Urinary bladder (tissue), 3 donors: ENCODE results near the gene ERCC6L.

DNA sequence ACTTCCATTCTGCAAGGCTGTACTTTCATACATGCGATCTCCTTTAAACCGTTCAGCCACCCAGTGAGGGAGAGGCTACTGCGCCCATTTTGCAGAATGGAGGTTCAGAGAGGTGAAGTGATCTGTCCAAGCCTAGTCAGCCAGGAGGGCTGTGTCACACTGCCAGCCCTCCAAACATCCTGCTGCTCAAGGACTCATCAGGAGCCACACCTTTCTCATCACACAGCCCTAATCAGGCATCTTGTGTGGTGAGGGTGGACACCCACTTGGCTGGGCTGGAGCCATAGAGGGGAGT, 5.3 kb upstream of the CXCR3 start:
- PRO-cap: no peak
- RAMPAGE, long total RNA: no peak

GRCh38 chrX:72079487-72080441, 101.8 kb upstream of the PIN4 start:
- PRO-cap: bidirectional peak, plus-strand start at chrX:72079763, minus-strand start at chrX:72079644
- RAMPAGE, long total RNA: no peak

- PRO-cap: bidirectional peak, plus-strand start at chrX:72131769, minus-strand start at chrX:72131650; bidirectional peak, plus-strand start at chrX:72132087, minus-strand start at chrX:72131923
- RAMPAGE, long total RNA: no peak
Measured at GRCh38 chrX:72131442-72132328, 49.9 kb upstream of the PIN4 start.

DNA sequence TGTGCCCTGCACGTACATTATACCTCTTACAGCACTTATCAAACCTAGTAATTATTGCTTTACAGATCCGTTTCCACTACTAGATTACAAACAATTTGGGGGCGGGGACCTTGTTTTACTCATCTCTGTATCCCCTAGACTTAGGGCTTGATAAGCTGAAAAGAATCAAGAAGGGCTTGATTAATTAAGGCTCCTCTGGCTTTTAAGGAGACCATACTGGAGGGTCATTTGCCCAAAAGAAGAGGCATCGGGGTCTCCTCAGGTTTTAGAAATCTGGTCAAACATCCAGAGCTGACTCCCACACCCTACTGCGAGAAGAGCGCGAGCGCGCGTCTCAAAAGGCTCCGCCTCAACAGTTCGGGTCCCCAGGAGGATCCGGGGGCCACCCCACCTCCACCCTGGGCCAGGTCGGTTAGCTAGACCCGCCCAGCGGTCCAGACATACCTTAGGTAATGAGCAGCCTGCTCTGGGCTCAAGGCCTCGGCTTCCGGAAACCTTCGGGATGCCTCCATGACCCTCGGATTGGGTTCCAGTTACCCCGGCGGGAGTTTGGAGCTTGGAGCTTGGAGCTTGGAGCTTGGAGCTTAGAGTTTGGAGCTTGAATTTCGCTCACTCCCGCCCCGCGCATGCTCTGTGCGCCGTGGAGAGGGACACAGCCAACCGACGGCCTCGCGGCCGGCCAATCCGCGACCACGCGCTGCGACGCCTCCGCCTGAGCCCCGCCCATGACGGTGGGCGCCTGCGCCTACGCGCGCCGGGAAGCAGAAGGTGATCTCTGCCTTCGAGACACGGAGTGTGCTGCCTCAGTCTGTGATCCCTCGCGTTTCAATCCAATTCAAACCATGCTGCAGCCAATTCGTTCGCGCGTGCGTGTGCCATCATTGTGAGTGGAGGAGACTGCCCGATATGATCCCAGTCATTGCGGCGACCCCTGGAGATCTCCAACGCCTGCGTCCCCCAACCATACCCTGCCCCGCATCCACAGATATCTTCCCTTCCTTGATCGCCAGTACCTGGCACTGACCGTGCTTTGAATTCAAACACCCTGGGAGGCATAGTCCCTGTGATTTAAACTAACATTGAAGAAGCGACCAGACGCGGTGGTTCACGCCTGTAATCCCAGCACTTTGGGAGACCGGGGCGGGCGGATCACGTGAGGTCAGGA, at the start of gene ERCC6L:
TSS of gene ERCC6L (minus strand) at position 628 of the 1,165 bp plus-strand sequence.
- PRO-cap: unidirectional peak, plus-strand start at position 757 of the sequence
- RAMPAGE, long total RNA: start-site peak on the minus strand centred at position 613 of the sequence, 55 bp wide, 14 and 17 reads in 2 replicates

DNA sequence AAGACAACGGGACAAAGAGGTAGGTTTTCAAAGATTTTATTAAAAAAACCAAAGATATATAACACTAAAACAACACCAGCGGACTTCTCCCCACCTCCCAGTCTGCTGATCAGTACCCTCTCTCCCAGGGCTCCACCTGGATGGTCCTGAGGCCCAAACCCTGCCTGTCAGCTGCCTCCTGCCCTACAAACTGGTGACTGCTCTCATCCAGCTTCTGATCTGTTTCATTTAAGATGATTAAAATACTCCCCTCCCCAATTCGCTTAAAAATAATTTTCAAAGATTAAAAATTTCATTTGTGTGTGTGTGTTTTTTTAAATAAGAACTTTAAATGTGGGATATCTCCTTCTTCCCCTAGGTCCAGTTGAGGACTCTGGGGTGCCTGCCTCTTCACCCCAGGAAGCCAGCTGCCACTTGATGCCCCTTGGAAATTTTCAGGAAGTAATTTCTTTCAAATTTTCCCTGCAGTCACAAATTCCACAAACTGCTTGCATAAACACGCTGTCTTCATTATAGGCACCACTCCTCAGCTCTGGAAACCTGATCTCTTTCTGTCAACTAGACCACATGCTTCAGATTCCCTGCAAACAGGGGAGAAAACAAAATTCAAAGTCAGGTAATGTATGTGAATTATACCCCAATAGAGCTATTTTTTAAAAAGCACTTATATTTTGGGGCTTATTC, 23.9 kb upstream of the CITED1 start:
- PRO-cap: no peak
- RAMPAGE, long total RNA: no peak

DNA sequence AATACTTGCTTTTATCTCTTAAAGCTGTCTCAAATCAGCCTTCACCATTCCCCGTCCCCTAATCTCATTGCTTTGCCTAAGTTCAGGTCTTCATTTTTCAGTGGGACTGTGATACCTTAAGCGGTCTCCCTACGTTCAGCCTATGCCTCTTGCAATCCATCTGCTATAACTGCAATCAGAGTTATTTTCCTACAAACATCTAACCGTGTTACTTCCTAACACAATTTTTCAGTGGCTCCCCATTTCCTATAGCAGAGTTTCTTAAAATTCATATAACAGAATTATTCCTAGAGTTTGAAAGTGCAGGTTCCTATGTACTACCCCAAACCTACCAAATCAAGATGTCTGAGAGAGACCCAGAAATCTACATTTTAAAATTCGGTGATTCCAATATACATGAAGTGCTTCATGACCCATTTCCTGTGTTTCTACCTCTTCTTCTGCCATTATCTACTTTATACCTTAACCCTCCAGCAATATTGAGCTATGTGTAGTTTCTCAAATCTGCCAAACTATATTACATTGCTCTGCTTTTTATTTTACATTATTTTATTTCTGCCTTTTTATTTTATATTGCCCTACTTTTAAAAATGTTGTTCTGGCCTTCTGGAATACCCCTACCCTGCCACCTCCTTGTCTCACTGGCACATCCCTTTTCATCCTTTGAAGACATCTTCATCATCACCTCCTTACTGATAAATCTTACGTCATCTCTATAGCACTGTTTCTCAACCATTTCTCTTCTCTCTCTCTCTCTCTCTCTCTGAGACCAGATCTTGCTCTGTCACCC, 24.5 kb downstream of the HDAC8 start:
- PRO-cap: no peak
- RAMPAGE, long total RNA: no peak

DNA sequence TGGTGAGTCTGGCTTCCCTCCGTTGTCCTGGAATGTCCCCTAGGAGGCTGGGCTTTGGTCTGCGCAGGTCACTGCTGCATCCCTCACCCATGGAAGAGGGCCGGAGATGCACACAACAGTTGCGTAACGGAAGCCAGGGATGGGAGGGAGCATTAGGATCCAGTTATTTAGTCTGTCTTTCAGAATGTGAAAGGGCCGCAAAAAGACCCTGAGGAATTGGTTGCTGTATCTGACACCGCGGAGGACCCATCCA, 260 bp downstream of the FAM236C start:
- PRO-cap: no peak
- RAMPAGE, long total RNA: no peak

DNA sequence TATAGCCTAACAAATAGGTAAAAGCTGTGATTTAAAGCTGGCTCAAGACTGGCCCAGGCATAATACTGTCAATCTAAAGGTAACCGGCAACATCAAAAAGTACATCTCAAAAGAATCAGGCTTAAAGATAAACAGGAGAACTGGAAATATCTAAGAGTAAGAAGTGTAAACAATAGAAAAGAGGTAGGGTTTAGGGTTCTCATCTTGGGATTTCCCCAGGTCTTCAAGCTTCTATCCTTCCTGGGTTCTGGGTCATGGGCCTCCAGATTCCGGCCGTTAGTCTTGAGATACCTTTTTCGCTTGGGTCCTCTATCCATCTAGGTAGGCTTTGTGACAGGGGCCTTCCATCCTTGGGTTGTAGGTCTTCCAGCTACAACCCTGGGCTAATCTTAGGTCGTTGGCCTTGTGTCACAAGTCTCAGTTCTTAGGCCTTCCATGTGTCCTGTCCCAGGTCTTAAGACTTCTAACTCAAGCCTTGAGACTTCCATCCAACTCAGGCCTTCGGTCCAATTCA, 263.5 kb downstream of the CHIC1 start:
- PRO-cap: no peak
- RAMPAGE, long total RNA: no peak

DNA sequence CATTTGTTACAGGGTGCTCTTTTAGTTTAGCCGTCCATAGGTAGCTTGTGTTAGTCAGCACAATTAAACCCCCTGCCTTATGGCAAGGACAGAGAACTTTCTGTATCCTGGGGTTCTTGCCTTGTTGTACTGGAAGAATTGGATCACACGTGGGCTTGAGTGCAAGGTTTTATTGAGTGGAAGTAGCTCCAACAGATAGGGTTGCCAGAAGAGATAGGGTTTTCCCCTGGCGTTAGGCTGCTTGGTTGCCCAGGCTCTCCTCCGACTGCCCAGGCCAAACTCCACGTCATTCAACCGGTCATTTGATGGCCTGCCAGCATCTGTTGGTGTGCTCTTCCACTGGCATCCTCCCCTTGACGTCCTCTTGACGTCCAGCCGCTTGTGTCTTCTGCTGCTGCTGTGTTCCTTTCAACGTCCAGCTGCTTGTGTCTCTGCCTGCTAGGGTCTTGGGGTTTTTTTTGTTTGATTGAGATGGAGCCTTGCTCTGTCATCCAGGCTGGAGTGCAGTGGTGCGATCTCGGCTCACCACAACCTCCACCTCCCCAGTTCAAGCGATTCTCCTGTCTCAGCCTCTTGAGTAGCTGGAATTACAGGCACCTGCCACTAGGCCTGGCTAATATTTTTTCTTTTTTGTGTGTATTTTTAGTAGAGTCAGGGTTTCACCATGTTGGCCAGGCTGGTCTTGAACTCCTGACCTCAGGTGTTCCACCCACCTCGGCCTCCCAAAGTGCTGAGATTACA, 340.2 kb upstream of the ZCCHC13 start:
- PRO-cap: no peak
- RAMPAGE, long total RNA: no peak

DNA sequence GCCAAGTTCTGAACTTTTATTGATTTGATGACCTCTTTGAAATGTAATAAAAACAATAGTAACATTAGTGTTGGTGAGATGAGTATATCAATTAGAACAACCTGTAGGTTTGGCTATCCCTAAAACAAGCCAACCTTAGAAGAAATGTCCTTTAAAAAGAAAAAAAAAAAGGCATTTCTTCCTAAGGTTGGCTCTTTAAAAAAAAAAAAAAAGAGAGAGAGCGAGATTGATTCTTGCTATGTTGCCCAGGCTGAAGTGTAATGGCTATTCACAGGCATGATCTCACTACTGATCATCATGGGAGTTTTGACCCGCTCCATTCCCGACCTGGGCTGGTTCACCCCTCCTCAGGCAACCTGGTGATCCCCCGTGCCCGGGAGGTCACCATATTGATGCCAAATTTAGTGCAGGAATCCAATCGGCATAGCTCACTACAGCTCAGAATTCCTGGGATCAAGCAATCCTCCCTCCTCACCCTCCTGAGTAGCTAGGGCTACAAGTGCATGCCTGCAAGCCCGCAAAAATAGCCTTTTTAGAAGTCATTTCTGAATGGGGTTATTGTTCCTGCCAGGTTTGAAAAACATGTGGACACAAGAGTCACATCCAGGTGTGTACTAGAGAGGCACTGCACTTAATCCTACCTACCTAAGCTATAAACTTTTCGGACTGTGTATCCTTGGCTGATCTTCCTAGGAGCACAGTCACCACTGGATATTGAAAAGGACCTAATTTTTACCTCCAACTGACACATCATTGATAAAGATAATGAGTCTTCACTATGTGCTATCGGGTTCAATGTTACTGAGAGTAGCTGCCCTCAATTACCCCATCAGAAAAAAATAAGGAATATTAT, 61.4 kb upstream of the ZCCHC13 start:
- PRO-cap: no peak
- RAMPAGE, long total RNA: no peak

DNA sequence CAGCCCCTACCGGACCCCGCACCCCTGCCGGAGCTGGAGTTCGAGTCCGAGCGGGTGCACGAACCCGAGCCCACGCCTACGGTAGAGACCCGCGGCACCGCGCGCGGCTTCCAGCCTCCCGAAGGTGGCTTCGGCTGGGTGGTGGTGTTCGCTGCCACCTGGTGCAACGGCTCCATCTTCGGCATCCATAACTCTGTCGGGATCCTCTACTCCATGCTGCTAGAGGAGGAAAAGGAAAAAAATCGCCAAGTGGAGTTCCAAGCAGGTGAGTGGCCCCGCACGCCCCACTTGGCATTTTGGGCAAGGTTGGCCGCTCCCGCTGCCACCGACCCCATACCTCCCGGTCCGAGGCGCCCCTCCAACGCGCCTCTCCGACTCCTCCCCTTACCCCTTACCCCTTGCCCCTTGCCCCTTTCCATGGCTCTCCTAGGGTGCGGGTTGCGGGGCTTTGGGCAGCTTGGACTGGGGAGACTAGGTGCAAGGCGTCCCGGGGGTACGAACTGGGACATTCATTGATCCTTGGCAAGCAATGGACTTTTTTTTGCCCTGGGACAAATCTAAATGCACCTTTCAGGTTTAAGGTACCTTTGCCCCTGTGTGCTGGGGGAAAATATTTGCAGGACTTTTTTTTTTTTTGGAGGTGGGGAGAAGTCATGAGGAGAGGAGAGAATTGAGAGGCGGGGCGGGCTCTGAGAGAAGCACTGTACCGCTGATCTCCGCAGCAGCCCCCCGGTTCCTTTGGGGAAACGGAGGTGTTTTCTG, 691 bp downstream of the SLC16A2 start:
- PRO-cap: no peak
- RAMPAGE, long total RNA: no peak

GRCh38 chrX:74877393-74878248, 47.6 kb downstream of the NEXMIF start:
- PRO-cap: no peak
- RAMPAGE, long total RNA: no peak

- PRO-cap: no peak
- RAMPAGE, long total RNA: no peak
Measured at GRCh38 chrX:75522426-75522839, 404 bp downstream of the ZDHHC15 start.

DNA sequence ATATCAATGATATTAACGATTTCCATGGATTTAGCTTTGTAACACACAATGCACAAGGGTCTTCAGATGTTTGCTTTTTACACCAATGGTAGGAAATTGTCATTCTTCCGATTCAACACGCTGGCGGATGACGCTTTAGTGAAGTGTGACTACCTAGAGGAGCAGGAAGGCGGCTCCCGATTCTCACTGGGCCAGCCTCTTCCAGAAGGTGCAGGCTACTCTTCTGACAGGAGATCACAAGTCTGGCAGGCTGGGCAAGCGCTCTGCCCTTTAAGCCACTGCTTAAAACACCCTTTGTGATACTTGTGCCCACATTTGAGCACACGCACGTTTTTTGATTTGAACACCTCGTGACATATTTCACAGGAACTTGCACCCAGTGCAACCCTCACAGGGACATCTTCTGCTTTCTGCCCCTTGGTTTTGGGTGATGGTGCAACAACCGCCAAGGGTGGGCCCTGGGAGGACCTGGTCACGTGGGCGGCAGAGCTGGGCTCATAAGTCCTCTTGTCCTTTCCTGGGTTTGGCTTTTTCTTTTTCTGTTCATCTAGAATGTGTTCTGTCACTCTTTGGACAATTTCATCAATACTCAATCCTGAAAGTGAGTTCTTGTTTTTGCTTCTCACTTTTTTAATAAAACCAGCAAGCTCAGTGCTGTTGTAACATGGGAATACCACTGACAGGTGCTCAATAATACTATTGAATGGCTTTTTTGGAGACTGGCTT, 44.2 kb downstream of the MAGEE2 start:
- PRO-cap: no peak
- RAMPAGE, long total RNA: no peak

DNA sequence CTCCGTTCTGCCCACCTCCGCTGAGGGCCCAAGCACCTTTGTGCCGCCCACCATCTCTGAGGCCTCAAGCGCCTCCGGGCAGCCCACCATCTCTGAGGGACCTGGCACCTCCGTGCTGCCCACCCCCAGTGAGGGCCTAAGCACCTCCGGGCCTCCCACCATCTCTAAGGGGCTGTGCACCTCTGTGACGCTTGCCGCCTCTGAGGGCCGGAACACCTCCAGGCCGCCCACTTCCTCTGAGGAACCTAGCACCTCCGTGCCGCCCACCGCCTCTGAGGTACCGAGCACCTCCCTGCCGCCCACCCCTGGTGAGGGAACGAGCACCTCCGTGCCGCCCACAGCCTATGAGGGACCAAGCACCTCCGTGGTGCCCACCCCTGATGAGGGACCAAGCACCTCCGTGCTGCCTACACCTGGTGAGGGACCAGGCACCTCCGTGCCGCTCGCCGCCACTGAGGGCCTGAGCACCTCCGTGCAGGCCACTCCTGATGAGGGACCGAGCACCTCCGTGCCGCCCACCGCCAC, 680 bp downstream of the MAGEE1 start:
- PRO-cap: no peak
- RAMPAGE, long total RNA: no peak

GRCh38 chrX:76429855-76430664, 2.5 kb downstream of the MAGEE1 start:
- PRO-cap: no peak
- RAMPAGE, long total RNA: no peak

DNA sequence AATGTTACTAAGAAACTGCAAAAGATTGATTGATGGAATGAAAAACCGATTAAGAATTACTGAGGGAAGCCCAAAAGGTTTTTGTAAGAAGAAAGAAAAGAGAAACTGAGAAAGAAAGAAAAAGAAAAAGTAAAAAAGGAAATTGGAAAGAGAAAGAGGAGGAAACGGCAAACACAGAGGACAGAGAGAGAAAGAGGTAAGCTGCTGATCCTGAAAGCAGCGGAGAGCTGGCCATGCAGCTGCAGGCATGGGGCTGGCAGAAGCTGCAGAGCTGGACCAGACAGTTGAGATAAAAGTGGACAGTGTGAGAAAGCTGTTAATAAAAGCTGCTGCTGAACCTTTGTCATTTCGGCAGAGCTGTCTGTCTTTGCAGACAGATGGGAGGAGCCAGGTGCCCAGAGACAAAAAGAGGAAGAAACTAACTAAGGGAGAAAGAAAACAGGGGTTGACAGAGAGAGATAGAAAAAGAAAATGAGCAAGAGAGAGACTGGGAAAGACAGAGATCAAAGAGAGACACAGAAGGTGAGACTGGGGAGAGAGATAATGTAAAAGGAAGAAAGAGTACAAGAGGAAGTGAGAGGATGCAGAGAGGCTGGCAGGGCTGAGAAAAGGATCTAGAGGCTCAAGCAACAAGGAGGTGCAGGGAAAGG, 377.0 kb upstream of the FGF16 start:
- PRO-cap: no peak
- RAMPAGE, long total RNA: no peak

DNA sequence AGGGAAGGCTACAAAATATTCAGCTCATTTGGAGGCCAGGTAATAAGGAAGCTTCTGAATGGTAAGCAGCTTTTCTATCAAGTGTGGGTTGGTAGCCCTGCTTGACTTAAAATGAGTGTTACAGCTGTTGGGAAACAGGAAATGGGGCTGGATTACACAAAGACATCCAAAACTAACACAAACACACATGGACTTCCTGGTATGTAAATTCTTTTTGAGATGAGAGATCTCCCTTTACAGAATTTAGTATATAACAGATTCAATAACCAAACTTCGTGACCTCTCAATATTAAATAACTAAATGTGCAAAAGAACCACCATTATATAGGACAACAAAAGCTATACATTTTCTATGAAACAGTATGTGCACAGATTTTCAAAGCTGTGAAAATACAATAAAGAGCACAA, 58.1 kb downstream of the FGF16 start:
- PRO-cap: no peak
- RAMPAGE, long total RNA: no peak

DNA sequence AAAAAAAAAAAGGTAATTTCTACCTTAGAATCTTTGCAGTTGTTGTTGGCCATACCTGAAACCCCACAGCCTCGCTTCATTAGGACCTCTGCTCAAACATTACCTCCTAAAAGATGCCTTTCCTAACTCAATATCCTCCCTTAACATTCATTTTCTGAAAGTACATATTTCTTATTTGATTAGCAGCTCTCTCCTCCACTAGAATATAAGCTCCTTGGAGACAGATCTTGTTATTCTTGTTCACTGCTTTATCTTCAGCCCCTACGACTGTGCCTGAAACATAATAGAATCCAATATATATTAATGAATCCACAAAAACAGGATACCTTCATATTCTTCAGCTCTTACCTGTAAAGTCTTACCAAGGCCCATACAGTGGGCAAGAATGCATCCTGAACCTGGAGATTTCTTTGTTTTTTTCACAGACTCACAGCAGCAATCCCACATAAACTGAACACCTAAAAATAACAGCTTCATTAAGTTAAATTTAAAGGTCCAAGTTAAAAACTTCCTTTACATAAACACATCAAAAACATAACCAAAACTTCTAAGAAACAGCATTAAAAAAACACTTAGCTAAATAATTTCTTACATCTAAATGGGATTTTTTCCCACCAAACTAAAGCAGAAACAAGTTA, 151.7 kb downstream of the ATRX start:
- PRO-cap: no peak
- RAMPAGE, long total RNA: no peak

DNA sequence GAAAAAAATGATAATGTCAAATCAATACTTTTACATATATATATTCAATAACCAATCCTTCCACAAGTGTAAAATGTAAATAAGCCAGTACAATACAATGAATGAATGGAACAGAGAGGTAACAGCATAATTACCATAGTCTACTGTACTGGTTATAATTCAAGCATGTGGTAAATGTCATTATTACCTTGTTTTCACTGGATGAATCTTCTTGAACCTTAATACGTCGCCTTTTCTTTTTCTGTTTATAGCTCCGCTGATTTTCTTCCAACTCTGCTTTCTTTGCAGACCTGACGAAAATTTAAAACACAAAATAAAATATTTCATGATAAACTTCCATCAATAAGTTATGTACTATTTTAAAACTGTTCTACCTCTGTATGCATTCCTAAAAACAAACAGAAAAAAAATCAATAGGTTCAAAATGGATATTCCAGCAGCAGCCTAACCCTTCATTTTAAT, 132.1 kb downstream of the ATRX start:
- PRO-cap: no peak
- RAMPAGE, long total RNA: no peak